Subcutaneous adipose tissue (tissue), 3 donors: ENCODE data around the gene SCP2.

DNA sequence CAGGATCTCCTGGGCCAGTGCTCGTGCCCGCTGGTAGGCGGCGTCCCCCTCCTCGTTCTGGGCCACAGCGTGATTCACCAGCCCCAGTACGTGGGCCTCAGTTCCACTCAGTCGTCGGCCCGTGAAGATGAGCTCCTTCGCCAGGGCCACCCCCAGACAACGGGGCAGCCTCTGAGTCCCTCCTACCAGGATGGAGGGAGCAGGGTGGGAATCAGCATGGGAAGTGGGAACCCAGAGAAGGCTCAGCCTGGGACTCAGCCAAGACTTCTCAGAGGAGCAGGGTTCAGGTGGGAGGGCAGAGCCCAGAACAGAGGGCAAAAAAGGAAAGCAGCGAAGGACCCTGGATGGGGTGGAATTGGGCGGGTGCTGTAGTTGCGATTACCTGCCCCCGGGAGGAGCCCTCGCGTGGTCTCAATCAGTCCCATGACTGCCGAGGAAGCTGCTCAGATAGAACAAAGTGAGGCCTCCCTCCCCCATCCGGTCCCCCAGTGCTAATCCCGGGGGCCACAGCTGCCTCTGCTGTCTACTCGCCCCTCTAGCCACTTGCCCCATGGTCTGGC, 16.8 kb downstream of the ECHDC2 start:
- PRO-cap, result no peak
- RAMPAGE, long total RNA, 3 experiments, result no peak in any of the 3 experiments

- PRO-cap, result no peak
- RAMPAGE, long total RNA, 3 experiments, result no peak in any of the 3 experiments
These were observed 4.4 kb downstream of the ECHDC2 start for GRCh38 chr1:52917011-52917649.

DNA sequence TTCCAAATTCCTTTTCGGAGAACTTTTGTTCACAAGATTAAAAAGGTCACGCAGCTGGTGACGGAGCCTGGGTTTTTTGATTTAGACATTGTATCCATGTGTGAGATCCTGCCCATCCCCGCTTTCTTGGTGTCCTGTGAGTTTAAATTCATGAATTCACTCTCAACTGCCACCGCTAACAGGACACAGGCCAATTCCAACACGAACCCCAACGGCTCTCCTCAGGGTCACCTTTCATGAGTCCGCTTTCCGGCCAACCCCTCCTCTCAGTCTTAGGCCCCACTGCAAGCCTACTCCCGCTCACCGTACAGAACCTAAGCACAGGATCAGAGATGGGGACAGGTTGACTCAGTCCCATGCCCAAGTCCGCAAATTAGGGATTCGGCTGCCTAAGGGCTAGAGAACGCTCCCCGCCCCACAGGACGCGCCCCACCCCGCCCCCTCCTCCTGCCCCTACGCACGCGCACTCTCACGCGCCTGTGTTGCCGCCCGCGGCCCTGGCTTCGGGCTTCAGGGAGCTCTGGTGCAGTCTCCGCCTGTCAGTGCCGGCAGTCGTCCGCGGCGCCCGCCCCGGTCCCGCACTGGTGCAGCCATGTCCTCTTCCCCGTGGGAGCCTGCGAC, at the start of gene SCP2:
SCP2 (plus strand) TSS at position 472 of the 621 bp plus-strand sequence.
- PRO-cap, result bidirectional peak, plus-strand start at position 482 of the sequence, minus-strand start at position 375 of the sequence
- RAMPAGE, long total RNA, 3 experiments, result start-site peak on the plus strand in 3 of 3 experiments, centred at positions 473 to 503 of the sequence, 145 to 307 reads per replicate

- PRO-cap, result no peak
- RAMPAGE, long total RNA, 3 experiments, result no peak in any of the 3 experiments
These were observed 11.8 kb downstream of the PODN start for GRCh38 chr1:53073570-53074527.

DNA sequence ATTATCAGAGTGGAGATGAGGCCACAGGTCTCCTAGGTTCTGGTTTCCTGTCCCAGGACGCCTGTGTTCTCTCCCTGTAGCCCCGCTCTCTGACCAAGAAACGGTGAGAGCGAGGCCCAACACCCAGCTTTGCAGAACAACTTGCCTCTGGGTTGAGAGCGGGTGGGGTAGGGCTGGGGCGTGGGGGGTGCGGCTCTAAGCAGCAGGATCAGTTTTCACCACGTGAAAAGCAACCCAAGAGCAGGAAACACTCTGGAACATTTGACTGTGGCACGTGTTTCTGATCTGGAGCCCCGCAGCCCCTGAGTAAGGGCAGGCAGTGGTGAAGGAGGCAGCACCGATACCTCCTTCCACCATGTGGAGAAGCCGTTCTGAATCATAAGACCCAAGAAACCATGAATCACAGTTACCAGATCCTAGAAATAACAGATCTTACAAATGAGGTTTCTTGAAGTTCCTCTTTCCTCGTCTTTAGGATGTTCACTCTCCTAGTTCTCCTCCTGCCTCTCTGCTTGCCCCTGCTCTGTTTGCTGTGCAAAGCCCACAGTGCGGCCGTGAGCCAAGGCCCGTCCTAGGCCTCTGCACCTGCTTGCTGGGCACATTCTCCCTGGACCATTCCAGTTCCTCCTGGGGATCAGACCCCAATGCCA, 32.0 kb downstream of the SLC1A7 start:
- PRO-cap, result bidirectional peak, plus-strand start at position 305 of the sequence, minus-strand start at position 138 of the sequence
- RAMPAGE, long total RNA, 3 experiments, result no peak in any of the 3 experiments

- PRO-cap, result no peak
- RAMPAGE, long total RNA, 3 experiments, result no peak in any of the 3 experiments
These were observed 5.9 kb upstream of the CZIB start for GRCh38 chr1:53225929-53227106.

GRCh38 chr1:53237709-53238108, 609 bp downstream of the MAGOH start:
- PRO-cap, result no peak
- RAMPAGE, long total RNA, 3 experiments, result no peak in any of the 3 experiments

DNA sequence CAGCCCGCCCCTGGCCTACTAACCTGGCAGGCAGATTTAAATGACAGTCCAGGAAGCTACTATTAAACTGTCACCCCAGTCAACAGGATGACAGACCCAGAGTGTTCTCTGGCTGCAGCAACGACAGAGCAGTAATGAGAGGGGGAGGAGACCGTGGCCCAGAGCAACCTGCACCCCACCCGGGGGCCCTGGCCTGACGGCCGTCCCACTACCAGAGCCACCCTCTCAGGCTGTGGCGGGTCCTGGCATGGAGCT, 31.3 kb downstream of the LRP8 start:
- PRO-cap, result no peak
- RAMPAGE, long total RNA, 3 experiments, result no peak in any of the 3 experiments

GRCh38 chr1:53350036-53350614, 22.3 kb upstream of the LRP8 start:
- PRO-cap, result no peak
- RAMPAGE, long total RNA, 3 experiments, result no peak in any of the 3 experiments

GRCh38 chr1:53390214-53390603, 62.3 kb upstream of the LRP8 start:
- PRO-cap, result no peak
- RAMPAGE, long total RNA, 3 experiments, result no peak in any of the 3 experiments

DNA sequence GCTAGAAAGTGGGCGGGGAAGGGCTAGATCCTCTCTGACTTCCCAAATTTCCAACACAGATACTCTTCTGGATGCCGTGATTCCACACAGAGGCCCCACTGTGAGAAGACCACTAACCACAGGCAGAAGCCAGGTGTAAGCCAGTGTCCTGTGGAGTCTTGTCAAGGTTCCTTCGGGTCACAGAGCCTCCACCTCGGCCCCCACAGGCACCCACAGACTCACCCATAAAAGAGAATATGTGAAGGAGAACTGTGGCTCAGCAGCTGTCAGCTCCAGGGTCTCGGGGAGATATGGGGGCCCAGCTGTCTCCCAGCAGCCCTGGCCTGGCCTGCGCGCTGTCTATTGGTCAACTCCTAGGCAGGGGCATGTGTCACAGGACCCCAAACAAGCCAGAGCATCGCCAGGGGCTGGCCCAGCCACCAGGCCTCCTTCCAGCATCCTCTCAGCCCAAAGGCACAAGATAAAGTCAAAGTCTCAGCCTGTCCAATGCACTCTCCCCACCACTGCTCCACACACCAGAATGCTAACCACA, 133.1 kb downstream of the DMRTB1 start:
- PRO-cap, result no peak
- RAMPAGE, long total RNA, 3 experiments, result no peak in any of the 3 experiments

DNA sequence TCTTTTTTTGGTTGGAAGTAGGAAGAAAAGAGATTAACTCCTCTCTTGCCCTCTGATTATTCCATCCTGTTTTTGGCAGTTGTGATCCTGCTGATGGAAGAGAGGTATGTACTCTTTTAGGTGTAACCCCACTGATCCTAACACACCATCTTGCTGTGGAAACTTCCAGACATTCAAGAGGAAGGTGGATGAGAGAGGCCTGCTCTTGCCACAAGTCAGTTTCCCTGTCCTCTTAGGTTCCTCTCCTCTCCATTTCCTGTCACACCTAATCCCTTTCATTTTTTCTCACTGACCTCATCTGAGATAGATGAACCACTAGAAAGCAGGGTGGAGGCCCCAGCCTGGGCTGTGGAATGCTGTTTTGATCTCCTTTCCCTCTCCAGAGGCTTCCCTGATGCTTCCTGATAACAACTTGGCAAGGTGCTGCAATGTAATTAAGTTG, 11.0 kb downstream of the LRRC42 start:
- PRO-cap, result no peak
- RAMPAGE, long total RNA, 3 experiments, result no peak in any of the 3 experiments

DNA sequence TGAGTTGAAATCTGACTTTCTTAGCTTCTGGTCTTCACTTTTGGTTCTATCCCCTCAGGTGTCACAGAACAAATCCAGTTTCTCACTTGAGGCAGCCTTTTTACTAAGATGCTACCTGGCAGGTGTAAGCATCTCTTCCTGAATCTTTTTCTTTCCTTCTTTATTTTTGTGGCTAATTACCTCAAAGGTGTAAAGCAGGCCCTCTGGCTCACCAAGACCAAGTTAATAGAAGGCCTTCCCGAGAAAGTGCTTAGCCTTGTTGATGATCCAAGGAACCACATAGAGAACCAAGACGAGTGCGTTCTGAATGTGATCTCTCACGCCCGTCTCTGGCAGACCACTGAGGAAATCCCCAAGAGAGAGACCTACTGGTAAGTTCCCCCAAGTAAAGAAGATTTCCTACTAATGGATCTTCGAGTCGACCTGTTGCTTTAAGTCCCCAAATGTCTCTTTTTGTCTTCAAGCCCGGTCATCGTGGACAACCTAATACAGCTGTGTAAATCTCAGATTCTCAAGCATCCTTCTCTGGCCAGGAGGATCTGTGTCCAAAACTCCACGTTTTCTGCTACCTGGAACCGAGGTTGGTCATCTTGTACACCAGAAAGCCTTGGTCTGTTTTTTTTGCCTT, 5.0 kb downstream of the MRPL37 start:
- PRO-cap, result no peak
- RAMPAGE, long total RNA, 3 experiments, result no peak in any of the 3 experiments

DNA sequence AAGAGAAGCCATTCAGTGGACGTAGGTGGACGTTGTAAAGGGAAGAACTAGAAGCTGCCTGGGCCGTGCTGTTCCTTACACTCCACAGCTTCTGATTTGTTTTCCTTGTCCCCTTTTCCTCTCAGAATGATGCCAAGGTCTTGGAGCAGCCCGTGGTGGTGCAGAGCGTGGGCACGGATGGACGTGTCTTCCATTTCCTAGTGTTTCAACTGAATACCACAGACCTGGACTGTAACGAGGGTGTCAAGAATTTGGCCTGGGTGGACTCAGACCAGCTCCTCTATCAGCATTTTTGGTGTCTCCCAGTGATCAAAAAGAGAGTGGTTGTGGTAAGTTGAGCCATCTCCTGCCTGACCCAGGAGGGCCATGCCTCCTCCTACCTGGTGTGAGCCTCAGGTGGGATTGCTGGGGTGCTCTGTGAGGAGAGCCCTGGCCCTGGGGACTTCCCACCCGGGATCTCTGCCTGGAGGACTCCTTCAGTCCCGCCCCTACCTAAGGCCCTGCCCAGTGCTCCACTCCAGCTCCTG, 16.1 kb downstream of the MRPL37 start:
- PRO-cap, result no peak
- RAMPAGE, long total RNA, 3 experiments, result no peak in any of the 3 experiments

GRCh38 chr1:54272827-54273771, 73.1 kb downstream of the MRPL37 start:
- PRO-cap, result bidirectional peak, plus-strand start at chr1:54273690, minus-strand start at chr1:54273485
- RAMPAGE, long total RNA, 3 experiments, result no peak in any of the 3 experiments

- PRO-cap, result no peak
- RAMPAGE, long total RNA, 3 experiments, result no peak in any of the 3 experiments
These were observed 91.1 kb downstream of the MRPL37 start for GRCh38 chr1:54291000-54291537.

DNA sequence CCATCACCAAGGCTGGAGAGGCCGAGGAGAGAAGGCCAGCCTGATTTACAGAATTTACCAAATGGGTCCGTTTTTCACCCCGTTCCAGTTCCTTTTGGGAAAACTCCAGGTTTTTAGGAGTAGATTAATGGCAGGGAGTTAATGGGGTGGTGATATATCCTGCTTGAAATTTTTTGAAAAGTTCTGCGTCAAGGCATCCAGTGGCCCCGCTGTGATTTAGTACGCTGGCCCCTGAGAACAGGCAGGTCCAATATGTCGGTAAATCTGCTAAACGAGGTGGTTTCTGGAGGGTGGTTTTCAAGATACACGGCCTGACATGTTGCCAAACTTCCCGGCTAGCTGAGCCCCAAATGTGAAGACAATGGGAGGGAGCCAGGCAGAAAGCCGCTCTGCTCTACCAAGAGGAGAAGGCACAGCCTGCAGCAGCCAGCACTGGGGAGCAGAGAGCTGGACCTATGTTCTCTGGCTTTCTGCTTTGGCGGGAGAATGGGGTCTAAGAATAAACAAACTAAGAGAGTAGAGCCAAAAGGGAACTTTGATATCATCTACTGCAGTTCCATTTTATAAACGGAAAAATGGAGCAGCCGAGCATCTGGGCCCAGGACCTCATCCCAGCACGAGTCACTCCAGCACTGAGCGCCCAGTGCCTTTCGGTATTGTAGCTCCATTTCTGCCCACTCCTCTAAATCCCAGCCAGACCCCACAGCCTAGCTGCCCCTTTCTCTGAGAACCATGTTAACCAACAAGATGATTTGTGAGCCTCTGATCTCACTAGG, 124.8 kb downstream of the MRPL37 start:
- PRO-cap, result no peak
- RAMPAGE, long total RNA, 3 experiments, result no peak in any of the 3 experiments

DNA sequence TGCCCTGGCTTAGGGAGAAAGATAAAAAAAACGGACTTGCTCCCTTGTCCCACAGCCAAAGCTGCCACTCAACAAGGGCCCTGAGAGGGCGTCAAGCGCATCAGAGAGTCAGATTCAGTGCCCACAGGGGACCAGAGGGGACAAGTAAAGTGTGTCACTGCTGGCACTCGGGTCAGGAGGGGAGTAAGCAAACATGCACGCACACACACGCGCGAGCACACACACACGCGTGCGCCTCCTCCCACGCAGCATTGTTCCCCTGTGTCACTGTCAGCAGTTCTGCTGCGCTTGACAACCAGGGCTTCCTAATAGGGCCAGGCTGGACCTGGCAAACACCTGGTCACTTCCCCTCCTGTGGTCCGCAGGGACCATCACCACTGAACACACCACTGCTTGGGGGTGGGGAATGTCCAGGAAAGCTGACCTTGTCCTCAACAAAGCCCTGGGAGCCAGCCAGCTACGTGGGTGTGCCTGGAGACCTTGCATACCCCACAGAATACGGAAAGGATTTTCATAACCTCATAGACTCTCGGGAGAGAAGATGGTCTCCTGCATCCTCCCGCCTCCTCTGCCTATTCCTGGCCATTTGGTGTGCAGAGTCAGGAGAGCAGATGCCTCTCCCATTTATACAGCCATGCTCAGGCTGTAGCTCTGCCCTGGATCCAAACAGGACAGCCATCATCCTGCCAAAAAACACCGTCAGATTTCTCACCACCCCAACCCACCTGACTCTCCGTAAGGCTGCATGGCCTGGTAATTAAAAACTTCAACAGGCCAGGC, 132.9 kb downstream of the MRPL37 start:
- PRO-cap, result no peak
- RAMPAGE, long total RNA, 3 experiments, result no peak in any of the 3 experiments

GRCh38 chr1:54364797-54365469, 165.0 kb downstream of the MRPL37 start:
- PRO-cap, result no peak
- RAMPAGE, long total RNA, 3 experiments, result no peak in any of the 3 experiments

GRCh38 chr1:54374506-54374905, 173.5 kb upstream of the ACOT11 start:
- PRO-cap, result no peak
- RAMPAGE, long total RNA, 3 experiments, result no peak in any of the 3 experiments